Ishikawa (cell line): ENCODE measurements around a stretch of chr9.

DNA sequence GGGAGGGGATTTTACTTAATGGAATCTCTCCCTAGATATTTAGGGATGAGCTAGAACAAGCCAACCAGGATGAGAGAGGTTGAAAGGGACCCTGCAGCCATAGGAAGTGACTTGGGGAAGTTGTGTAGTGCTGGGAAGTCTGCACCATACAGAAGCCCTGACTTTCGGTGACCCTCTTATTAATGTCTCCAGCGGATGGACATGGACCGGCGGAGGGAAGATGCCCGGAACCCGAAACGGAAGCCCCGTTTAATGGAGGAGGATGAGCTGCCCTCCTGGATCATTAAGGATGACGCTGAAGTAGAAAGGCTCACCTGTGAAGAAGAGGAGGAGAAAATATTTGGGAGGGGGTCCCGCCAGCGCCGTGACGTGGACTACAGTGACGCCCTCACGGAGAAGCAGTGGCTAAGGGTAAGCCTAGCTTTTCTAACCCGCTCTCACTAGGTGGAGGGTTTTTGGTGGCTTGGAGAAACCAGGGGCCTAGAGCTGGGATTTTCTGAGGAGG lies 108.4 kb downstream of the SMARCA2 start:
- RRBS, result no CpG with 5 or more reads among the region's 16 CpGs

- RRBS, result no CpG with 5 or more reads among the region's 7 CpGs
These were observed 147.6 kb downstream of the SMARCA2 start for GRCh38 chr9:2162556-2163285.

DNA sequence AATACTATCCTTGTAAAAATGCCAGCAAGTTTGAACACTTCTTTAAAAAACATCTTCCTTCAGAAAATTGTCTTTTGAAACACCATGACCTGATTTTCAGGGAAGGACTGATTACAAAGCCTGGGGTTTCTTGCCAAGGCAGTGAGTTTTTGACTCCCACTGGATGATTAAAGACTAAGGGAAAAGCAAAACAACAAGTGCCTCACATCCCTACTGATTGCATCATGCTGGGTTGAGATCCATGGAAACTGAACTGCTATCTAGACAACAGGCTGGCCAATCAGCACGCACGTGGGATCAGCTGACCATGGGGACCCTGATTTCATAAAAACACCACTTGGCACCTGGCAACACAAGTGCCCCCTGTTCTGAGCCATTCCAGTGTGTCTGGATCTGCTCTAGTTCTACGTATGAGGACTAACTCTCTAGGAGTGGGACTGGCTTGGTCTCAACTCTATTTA lies 212.3 kb downstream of the SMARCA2 start:
- RRBS, result no CpG with 5 or more reads among the region's 3 CpGs

- RRBS, result 31% methylated on average over 15 of the region's 35 CpGs
These were observed 226.9 kb downstream of the SMARCA2 start for GRCh38 chr9:2241851-2242668.

- RRBS, result no CpG with 5 or more reads among the region's 6 CpGs
These were observed 33.2 kb downstream of the VLDLR start for GRCh38 chr9:2654586-2655318.

DNA sequence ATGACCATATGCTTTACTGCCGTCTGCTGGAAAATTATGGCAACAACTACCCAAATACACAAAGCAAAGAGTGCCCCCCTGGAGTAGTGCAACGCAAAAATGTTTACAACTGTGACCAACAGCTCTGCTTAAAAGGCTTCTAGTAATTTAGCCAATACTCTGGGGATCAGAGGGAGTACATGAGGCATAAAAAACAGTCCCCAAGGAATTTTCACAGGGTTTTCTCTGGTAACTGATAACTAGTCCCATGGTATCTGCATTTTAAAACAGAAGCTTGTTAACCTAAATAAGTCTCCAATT lies 10.9 kb downstream of the KCNV2 start:
- RRBS, result no CpG with 5 or more reads among the region's 2 CpGs

DNA sequence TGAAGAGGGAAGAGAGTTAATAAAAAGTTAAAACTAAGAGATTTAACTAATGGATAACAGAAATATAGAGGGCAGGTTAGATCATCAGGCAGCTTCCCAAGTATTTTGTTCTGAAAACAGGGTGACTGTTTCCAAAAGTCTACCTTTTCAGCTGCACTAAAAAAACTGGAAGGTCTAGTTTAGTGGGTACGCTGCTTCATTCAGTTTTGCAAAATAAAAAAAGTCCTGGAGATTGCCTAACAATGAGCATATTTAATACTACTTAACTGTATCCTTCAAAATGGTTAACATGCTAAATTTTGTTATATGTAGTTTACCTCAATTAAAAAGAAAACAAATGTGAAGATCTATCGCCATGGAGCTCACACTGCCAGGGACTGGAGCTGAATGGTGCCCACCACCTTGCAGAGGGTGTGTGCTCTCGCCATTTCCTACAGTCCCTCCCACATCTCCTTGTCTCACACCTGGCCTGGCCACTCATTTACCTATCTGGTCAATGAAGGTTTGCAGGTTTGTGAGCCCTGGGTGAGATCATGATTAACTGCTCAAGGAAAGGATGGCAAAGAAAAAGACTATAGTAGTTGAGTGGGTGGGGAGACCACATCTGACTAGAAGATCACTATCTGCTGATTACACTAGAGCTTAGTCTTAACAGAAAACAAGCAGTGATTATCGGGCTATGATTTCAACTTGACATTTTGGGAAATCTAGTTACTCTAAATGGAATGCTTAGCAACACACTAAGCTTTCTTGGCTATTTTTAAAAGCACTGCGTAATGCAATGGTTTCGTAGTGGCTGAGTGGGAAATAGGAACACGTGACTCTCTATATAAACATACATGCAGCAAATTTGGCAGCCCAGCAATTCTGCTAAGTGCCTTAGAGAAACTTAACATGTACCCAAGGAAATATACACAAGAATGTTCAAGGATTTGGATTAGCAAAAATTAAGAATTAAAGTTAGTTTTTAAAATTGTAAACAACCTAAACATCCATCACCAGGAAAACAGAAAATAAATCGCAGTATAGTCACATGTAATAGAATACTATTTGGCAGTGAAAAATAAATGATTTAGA lies 27.4 kb downstream of the PUM3 start:
- RRBS, result no CpG with 5 or more reads among the region's 8 CpGs

- RRBS, result no CpG with 5 or more reads among the region's 4 CpGs
These were observed 48.6 kb downstream of the RFX3 start for GRCh38 chr9:3477131-3477741.

DNA sequence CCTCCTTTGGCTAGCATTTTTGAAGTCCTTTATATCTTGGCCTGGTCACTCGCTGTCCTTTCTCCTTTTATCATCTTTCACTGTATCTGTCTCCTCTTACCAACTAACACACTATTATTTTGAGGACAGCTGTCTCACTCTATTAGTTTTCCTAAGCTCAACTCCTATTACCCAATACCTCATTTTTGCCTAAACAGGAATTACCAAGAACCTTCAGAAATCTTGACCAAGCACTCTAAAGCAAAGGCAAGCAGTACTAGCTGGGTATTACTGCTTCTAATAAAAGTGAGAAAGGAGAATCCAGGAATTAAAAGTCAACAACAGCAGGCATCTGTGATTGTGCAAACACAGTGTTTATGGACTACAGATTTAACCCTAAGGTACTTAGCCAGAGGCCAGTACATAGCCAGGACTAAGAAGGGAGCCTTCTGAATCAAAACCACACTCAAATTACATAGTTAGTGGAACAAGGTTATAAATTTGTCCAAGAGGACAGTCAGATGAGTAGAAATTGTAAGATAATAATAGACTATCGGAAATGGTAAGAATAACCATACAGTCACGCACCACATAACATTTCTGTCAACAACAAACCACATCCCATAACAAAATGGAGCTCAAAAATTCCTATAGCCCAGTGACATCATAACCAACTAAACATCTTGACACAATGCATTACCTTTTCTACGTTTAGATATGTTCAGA lies 8.3 kb downstream of the RFX3 start:
- RRBS, result no CpG with 5 or more reads among the region's 4 CpGs

DNA sequence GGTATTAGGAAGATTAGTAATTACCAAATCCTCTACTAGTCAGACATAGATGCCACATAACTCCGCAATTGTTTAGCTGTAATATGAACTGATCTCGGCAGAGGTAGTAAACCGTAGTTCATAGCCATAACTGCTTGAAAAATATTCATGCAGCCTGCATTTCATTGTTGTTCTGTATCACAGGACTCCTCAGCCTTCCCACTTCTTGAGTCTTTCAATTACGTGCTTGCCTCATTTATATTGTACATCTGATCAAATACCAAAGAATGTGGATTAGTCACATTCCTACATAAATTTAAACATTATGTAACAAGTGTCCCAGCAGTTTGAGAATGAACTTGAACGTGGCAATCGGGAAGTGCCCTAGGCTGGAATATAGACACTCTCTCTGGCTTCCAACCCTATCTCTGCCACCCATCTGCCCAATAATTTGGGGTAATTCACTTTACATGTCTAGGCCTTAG lies 214.9 kb upstream of the RFX3 start:
- RRBS, result no CpG with 5 or more reads among the region's 6 CpGs

DNA sequence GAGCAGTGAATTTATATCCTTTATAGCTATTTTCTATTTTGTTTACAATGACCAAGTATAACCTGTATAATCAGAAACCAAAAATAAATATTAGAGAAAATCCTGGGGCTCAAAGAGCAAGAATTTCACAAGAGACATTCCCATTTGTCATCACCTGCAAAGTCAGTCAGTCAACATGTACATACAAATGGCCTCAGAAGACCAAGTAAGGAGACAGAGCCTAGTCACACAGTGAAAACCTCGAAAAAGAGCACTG lies 231.4 kb downstream of the GLIS3 start:
- RRBS, result no CpG with 5 or more reads among the region's 1 CpG

GRCh38 chr9:4093384-4093825 lies 206.5 kb downstream of the GLIS3 start:
- RRBS, result no CpG with 5 or more reads among the region's 2 CpGs

DNA sequence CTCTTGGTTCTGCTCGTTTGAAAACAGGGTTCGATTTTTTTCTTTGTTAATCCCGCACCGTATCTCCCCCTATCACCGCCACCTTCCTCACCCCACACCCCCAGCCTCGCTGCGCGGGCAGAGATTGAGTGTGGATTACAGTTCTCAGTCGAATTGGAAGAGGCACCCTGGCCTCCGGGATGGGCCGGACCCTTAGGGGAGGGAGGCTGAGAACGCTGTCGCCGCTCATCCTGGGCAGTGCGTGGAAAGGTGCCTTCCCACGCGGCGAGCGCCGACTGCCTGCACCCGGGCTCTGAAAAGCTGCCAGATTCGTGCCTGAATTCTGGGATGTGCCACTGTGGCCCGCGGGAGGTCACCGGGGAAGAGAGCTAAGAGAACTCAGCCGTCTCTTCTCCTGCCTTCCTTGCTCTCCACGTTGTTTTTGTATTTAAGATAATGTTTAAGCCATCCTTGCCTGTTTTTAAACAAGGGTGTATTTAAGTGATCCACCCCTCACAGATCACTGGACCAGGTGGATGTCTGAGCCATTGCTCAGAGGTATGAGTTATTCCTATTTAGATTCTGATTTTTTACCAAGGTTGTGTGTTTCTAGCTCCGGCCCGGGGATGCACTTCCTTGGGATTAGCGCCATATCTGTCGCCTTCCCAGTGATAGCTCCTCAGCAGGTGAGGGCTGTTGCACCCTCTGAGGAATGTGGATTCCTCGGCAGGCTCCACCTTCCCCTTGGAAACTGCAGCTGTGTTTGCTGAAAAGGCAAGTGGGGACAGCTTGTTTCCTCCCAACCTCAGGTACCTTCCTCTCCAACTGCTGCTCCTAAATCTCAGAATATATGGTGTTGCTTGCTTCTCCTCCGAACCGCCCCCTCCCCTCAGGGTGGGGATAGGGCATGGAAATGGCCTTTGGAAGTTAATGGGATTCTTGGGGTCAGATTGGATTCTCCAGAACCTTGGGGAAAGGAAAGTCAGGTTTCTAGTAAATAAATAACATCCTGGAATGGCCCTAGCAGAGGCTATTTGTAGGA lies 1.1 kb downstream of the SLC1A1 start:
- RRBS, result 76% methylated on average over 13 of the region's 34 CpGs

- RRBS, result no CpG with 5 or more reads among the region's 10 CpGs
These were observed 1.9 kb downstream of the SPATA6L start for GRCh38 chr9:4663932-4665157.

GRCh38 chr9:4738953-4739557 lies 1.9 kb downstream of the AK3 start:
- RRBS, result no CpG with 5 or more reads among the region's 17 CpGs

- RRBS, result no CpG with 5 or more reads among the region's 5 CpGs
These were observed 48.5 kb downstream of the RCL1 start for GRCh38 chr9:4841147-4841703.

DNA sequence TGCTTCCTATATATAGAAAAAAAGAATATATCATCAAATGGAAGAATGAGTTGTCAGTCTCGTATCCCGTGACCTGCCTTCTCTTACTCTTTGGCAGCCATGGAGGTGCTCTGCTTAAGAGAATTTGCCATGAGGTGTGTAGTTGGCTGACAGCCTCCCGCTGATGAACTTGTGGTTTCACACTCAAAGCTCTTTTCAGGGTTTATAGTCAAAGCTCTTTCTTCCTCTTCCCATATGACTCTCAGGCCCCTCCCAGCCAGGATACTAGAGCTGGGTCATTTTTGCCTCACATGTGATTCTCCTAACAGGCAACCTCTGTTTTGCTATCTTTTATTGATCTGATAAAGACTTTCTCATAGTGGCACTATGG lies 13.7 kb upstream of the JAK2 start:
- RRBS, result no CpG with 5 or more reads among the region's 3 CpGs

GRCh38 chr9:5099880-5100357 lies 85.5 kb downstream of the INSL6 start:
- RRBS, result no CpG with 5 or more reads among the region's 3 CpGs